Measurements from ENCODE around the gene GLO1.

GRCh38 chr6:37845483-37846224 is 26.1 kb downstream of the ZFAND3 start:
- RRBS = no CpG with 5 or more reads among the region's 3 CpGs

DNA sequence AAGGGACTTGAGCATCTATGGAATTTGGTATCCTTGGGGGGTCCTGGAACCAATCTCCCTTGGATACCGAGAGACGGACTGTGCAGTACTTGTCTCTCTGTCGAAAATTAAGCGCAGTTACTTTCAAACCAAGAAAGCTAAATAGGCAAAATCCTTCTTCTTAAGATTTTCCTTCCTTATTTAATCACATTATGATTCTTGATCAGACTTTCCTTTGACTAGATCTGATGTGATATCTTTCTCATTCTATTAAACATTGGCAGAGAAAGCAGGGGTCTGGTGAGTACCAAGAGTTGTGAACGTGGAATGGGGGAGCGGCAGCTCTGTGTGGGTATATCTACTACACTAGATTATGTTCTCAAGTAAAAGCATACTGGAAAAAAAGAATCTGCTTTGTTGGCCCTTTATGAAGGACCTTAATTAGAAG is 292.4 kb downstream of the ZFAND3 start:
- RRBS = no CpG with 5 or more reads among the region's 6 CpGs

GRCh38 chr6:38138205-38139166 is 319.0 kb downstream of the ZFAND3 start:
- RRBS = no CpG with 5 or more reads among the region's 8 CpGs

GRCh38 chr6:38150549-38151132 is 331.1 kb downstream of the ZFAND3 start:
- RRBS = no CpG with 5 or more reads among the region's 8 CpGs

GRCh38 chr6:38172741-38173161 is 353.2 kb downstream of the ZFAND3 start:
- RRBS = 40% methylated on average over 3 of the region's 10 CpGs

DNA sequence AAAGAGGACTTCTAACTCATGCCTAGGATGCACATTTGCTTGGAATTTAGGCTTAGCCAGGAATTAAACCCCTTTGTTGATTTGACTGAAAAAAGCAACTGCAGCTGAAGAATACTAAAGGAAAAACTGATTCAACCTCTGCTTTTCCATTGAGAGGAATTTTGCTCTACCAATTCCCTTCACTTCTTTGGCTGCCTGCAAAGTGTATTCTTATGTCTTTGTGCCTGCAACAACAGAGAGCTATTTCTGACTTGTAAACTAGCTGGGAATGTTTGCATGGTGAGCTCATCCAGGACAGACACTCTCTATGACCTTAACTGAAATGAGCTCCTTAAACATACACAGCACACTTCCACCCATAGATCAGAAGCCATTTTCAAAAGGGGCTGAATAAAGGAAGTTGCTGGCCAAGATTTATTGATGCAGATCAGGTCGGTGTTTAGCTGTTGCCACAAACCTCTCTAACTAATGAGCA is 377.8 kb downstream of the BTBD9 start:
- RRBS = no CpG with 5 or more reads among the region's 1 CpG

- RRBS = 2% methylated on average over 7 of the region's 58 CpGs
These were observed at the start of gene GLO1 for GRCh38 chr6:38702361-38703506. Gene GLO1 (minus strand): TSS chr6:38703145.

- RRBS = no CpG with 5 or more reads among the region's 2 CpGs
These were observed 74.0 kb upstream of the GLP1R start for GRCh38 chr6:38974680-38974949.

DNA sequence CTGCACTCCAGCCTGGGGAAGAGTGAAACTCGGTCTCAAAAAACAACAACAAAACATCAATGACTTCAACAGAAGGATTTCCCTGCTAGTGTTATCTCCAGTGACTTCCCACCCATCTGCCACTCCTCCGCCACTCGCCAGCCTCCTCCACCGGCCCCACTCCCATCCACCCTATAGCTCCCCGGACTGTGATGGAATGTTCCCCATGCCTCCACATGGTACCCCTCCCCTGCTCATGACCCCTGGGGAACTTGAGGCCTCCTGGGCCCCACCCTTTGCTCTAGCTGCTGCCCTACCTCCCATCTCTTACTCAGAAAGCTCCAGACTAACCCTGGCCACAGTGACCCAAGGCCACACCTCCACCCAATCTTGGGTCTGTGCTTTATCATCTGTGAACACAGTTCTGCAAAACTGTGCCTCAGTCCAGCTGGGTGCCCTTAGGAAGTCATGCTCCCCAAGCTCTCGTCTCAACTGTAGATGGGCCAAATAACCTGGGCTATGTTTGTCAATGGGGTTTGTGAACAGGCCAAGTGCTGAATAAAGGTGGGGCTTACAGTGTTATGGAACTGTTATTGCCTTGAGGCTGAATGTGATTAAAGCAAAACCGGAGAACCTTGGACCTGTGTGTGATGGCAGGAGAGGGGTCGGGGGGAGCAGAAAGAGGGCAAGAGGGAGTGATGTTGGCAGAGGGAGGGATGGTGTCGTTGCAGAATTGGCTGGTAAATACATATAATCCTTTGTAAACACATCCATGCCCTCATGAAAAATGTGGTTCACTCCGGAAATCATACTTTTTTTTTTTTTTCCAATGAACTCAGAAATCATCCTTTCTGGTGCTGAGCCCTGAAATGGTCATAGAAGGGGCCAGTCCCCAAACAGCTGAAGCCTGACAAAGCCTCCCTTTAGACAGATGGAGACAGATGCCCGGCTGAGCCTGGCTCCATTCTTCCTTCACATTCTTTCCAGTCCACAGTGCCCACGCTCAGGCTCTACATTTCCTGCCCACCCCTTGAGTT is 41.6 kb downstream of the KCNK5 start:
- RRBS = no CpG with 5 or more reads among the region's 12 CpGs

- RRBS = no CpG with 5 or more reads among the region's 4 CpGs
These were observed 32.6 kb downstream of the KCNK5 start for GRCh38 chr6:39196562-39197250.

- RRBS = no CpG with 5 or more reads among the region's 7 CpGs
These were observed 31.1 kb downstream of the DAAM2 start for GRCh38 chr6:39823108-39823919.

DNA sequence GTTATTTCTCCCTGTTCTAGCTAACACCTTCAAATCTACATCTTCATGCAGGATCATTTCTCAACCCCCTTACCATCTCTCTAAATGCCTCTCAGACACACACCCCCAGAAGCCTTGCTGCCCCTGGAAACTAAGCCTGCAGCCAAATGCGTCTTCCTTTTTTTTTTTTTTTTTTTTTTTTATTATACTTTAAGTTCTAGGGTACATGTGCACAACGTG is 55.9 kb downstream of the UNC5CL start:
- RRBS = no CpG with 5 or more reads among the region's 2 CpGs

- RRBS = 3% methylated on average over 5 of the region's 28 CpGs
These were observed 10.5 kb downstream of the UNC5CL start for GRCh38 chr6:41028305-41029119.

- RRBS = no CpG with 5 or more reads among the region's 5 CpGs
These were observed 13.6 kb downstream of the TREM1 start for GRCh38 chr6:41272588-41273537.

DNA sequence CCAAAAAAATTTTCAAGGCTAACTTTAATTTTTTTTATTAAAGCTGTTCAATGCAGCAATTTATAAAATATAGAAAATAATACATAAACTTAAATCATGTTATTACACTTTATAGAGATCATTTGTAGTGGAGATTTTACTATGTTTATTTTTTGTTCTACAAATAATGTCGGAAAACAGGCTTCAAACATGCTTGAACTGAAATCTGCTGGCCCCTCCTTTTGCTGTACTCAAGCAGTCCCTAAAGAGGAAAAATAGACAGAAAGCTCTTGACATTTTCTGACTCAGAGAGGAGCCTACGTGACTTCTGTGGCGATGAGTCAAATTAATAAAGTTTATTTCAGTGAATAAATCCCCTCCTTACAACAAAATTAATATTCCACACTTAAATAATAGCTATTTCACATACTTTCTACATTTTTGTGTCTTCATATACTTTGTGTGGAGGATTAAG is 1.5 kb upstream of the TREM1 start:
- RRBS = no CpG with 5 or more reads among the region's 3 CpGs

- RRBS = no CpG with 5 or more reads among the region's 3 CpGs
These were observed 96.4 kb upstream of the FOXP4 start for GRCh38 chr6:41449747-41450214.

DNA sequence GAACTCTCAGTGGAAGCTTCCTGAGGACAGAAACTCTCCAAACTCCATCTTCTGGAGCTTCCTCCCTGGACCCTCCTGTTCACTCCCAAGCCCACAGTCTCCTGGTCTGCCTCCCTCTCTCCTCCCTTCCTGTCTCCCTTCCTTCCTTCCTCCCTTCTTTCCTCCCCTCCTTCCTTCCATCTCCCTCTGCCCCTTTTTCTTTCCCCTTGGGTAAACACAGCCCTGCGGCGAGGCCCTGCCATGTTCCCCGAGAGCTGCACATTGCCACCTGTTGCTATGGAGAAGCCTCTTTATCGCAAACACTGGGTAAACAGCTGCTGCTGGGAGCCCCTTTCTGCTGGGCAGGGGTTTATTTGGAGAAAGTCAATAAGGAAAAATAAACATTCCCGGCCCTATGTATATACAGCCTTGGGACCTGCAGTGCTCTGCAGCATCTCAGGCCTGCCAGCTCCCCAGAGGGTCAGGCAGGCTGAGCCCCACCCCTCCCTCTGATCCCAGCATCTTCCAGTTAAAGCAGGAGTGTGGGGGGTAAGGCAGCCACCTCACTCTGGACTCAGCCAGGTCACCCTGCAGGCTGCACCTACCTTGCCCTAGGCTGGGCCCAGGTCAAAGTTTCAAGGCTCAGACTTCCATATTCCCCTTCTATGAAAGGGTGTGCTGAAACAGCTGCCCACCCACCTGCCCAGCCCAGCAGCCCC is 89.4 kb upstream of the FOXP4 start:
- RRBS = no CpG with 5 or more reads among the region's 5 CpGs

GRCh38 chr6:41502797-41503310 is 43.3 kb upstream of the FOXP4 start:
- RRBS = no CpG with 5 or more reads among the region's 24 CpGs

DNA sequence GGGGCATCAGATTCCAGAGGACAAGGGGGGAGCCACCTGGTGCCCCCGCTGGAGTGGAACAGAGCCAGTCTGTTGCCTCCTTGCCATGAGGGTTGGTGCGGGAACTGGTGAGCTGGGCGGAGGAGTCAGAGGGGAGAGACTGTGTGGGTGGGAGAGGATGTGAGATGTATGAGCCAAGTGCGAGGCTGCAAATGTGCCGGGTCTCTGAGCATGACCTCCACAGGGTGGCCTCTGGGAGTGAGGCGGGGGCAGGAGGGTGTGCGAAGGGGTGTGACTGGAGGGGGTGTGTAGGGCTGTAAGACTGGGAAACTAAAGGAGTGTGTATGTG is 14.0 kb upstream of the FOXP4 start:
- RRBS = no CpG with 5 or more reads among the region's 7 CpGs

DNA sequence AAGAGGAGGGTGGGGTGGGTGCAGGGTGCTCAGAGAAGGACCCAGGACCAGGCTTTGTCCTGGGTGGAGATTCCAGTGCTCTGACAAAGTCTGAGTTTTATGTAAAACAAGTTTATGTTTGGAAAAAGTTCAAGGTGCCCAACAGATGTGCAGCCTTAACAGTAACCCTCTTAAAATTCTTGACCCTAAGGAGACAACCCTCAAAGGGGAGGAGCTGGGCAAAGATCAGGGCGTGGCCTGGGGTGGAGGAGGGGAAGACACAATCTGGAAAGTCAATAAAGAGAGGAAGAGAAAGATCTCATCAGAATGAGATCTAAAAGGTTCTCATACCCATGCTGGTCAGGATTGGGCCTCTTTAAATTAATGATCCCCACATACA is 32.8 kb downstream of the FOXP4 start:
- RRBS = no CpG with 5 or more reads among the region's 1 CpG